GM06990 (cell line): ENCODE results near the genes EXOSC1, UBTD1, HPSE2 and SLC25A28.

DNA sequence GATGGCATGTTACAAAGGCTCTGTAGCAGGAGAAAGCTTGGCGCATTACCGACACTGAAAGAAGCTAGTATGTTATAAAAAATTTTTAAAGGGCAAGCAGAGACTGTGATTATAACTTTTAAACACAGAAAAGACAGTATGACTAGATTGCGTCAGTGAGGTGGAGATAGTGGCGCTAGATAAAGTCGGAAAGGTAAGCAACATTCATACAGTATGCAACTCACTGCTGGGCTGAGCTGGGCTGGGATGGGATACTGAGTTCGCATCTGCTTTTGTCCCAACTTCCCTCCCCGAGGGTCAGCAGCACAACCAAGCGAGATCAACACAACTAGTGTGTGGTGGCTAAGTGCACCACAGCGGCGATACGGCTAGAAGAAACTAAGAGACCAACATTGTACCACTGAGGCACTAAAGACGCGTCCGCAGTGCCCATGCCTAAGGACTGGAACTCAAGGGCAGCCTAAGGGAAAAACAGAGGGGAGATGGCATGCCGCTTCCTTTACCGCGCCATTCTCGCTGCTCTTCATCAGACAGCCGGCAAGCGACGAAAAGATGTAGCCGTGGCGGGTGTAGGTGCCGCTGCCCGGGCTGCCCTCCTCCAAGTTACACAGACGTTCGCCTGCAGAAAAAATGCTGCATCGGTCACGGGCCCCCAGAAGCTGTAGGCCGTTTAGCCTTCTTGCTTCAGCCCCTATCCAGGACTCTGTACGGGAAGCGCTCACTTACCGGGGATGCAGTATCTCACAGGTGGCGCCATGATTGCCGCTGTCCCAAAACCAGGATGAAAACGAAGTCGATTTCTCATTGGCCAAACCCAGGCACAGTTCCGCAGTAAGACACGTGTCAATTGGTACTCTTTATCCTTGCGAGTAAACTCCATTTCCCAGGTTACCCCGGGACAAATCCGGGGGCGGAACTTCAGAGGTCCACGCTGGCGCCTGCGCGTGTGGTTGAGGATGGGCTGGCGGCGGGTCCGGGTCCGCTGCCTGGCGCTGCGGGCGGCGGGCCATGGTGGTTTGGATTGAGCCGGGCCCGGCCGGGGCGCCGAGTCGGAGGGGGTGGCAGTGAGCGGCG is at the start of gene EXOSC1:
EXOSC1 (minus strand) TSS at position 778 of the 1,074 bp plus-strand sequence.
- RRBS = 4% methylated on average over 22 of the region's 63 CpGs

DNA sequence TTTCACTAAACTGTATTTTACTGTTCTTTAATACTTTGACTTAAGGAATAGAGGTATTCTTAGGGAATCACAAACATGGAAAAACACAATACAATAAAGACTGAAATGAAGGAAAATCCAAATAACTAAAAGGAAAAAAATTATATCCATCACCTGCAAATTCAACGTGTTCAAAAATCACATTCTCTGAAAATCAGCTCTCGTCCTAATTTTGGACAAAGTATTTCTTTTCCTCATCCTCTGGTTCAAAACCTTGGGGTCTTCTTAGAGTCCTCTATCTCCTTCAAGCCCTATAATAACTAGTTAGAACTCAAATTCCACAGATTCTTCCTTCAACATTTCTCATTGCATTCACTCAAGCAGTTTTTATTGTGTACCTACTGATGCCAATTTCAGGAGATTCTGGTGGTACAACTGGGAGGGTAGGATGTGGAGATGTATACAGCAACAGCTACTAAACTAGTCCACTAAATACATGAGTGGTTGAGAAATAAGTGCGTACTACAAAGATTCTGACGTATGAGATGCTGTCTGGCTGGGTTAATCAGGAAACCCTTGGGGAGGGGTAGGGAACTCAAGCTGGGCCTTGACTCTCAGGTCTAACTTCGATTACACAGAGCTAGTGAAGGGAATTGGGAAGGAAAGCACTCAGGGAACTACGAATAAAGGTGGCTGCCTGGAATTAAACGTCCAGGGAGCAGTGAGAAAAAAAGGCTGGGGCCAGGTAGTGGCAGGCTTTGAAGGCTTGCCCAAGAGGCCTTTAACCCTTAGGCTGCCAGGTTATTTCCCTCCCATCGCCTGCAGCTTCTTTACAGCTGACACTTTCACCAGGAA is 3.5 kb downstream of the MMS19 start:
- RRBS = no CpG with 5 or more reads among the region's 8 CpGs

GRCh38 chr10:97498261-97499272 is at the start of gene UBTD1:
TSS of gene UBTD1 (plus strand) at chr10:97498924.
- RRBS = 6% methylated on average over 35 of the region's 104 CpGs

GRCh38 chr10:97518893-97519340 is 20.2 kb downstream of the UBTD1 start:
- RRBS = no CpG with 5 or more reads among the region's 6 CpGs

DNA sequence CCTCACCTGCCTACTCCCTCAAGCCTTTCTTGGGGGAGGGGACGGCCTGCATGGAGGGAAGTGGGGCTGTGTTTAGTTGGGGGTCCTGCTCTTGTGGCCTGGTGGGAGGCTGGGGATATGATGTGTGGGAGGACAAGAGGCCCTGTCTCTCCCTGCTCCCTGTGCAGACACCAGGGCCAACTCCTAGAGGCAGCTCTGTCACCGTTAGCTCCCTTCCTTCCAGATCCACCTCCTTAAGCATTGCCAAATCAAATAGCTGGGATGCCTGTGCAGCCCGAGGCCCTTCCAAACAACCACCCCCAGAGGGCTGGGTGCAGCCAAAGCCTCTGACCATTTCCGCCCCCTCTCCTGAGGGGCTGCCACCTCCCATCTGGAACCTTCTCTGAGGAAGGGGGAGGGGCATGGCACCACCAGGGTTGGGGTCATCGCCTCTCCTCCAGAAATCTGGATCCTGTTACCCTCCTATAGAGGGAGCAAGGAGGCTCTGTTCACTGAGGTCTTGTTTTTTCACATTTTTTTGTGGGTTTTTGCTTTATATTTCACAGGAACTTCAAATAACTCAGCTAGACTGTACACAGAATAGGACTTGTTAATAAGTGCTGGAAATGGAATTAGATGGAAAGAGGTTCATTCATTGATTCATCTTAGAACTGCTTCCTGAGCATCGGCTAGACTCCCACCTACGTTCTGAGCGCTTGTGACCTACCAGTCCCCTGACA is 32.8 kb upstream of the ANKRD2 start:
- RRBS = no CpG with 5 or more reads among the region's 8 CpGs

- RRBS = 3% methylated on average over 21 of the region's 109 CpGs
Observed at GRCh38 chr10:97713914-97714834, 644 bp downstream of the MARVELD1 start.

DNA sequence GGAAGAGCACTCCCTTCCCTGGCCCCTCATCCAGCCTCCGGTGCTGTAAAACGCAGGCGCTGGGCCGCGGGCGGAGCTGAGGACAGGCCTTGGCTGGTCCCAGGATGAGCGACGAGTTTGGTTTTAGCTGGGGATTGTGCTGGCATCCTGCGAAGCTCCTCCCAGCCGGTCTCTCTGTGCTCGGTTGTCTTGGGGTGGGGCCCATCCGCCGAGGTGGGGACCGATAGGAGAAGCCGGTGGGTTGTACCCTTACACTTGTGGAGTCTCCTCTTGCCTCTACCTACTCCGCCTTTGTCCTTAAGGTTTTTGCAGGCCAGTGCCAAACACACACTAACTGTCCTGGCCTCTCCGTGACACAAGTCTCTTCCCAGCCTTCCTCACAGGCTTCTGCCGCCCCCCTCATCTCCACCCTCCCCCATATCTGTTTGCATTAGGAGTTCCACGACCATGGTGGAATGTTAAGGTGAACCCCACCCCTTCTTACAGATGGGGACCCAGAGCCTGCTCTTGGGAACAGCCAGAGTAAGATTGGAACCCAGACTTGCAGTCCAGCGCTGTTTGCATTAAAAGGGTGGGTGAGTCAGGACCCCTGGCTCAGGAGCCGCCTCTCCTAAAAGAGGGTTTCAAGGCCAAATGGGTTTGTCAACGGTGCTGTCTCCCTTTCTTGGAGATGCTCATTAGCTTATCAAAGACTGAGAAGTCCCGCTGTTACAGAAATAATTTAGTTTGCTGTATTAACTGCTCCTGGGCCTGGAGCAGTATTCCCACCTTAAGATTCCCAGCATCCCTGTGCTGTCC is 1.5 kb downstream of the MARVELD1 start:
- RRBS = 54% methylated on average over 7 of the region's 23 CpGs

DNA sequence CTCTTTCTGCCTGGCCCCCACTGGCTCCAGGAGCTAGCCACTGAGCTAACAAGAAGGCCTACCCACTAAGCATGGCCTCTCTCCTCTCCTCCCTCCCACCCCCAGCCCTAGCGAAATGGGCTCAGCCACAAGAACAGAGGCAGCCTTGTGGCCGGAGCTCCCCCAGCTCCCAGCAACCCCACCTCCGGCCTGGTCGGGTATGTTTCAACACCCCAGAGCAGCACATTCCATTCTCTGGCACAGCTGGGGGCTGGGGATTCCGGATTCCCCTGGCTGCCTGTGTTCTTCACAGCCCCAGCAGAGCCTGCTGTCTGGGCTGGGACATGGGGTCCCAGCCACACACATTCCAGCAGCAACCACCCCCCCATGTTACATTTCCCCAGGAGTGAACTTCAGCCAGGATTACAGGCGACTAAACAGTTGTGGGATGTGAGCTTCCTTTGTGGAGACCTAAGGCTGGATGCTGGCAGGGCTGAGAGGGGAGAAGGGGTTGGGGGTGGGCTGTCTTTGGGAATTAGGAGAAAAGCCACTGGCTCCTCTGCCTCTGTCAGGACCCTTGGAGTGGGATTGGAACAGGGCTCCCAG is 8.9 kb downstream of the SFRP5 start:
- RRBS = 95% methylated on average over 3 of the region's 6 CpGs

DNA sequence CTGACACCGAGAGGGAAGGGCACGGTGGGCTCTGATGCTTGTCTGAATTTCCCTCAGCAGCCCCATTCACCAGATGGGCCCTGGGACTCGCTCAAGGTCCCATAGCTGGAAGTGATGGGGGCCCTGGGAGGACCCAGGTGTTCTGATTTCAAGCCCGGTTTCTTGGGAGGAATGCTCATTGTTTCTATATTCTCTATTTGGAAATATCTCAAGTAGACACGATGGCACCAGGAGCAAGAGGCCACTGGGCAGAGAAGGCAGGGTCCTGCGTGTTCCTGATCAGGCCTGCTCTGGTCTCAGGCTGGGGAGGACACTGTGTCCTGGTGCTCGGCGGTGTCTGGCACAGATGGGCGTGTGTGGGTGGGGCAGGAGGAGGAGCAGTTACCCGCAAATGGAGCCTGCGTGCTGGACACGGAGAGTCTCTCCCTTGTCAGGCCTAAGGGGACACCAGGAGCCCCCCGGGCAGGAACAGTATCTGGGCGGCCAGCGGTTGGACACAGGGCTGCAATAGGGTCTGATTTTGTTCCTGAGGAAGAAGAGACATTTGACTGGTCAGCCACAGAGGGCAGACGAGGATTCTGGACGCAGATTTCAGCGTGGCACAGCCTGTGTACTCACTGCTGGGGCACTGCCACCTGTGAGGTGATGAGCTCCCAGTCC is 25.9 kb upstream of the GOLGA7B start:
- RRBS = no CpG with 5 or more reads among the region's 18 CpGs

- RRBS = no CpG with 5 or more reads among the region's 6 CpGs
Observed at GRCh38 chr10:98243805-98244466, 24.1 kb downstream of the LOXL4 start.

DNA sequence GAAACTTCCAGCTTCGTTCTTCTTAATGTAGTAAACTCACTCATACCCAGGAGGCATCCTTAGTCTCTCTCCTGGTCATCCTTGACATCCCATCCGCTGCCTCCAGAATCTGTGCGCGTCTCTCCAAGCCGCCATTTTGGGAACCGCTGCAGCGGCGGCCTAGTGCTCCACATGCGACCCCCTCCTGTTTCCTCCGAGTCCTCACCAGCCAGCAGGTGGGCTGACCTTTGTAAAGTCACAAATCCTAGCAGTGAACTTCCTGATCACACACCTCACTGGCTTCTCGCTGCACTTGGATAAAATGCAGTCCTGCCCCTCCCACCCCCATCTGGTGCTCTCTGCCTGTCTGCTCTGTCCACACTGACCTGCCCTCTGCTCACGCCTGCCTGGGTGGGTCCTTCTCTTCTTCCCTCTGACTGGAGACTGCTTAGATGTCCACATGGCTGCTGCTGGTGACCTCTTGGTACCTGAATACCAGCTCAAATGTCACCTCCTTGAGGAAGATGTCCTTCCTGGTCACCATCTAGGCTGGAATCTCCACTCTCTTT is 11.7 kb downstream of the PYROXD2 start:
- RRBS = no CpG with 5 or more reads among the region's 12 CpGs

GRCh38 chr10:98444236-98444685 is 2.5 kb downstream of the HPS1 start:
- RRBS = no CpG with 5 or more reads among the region's 7 CpGs

GRCh38 chr10:99225682-99226178 is 9.9 kb downstream of the HPSE2 start:
- RRBS = no CpG with 5 or more reads among the region's 1 CpG

DNA sequence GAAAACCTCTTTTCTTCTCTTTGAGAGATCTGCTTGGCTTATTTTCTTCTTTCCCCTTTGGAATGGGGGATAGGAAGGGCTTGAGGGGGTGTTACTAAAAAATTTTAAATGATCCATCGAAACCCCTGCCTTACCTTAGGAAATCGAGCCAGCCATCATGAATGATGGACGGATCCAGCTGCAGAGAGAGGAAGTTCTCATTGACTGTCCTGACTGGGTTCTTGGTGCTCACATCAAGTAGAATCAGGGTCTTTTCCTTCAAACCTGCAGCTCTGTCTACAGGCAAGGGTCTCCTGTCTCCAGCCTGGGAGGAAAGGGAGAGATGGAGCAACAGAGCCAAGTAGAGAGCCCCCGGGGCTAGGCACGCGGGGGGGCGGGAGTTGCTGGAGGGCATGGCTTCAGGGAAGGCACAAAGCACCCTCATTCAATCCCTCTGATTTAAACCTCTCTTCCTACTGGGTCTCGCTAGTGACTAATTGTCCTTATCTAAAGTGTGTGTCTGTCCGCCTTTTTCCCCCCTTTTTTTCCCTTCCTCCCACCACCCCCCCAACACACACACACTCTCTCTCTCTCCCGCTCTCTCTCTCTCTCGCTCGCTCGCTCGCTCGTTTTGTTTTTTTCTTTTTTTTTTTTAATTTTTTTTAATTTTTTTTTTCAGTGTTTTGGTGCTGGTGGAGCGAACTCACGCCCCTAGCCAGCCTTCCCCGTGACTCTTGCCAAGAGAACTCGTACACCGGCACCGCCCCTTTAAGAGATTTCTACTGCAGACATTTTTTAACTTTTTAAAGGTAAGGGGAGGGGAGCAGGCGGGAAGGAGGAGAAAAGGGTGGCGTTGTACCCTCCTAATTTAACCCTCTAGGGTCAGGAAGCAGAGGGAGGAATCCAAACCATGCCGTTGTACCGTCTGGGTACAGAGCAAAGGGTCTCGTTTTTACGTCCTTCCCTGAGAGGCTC is at the start of gene HPSE2:
HPSE2 (minus strand) TSS at position 474 of the 954 bp plus-strand sequence.
- RRBS = no CpG with 5 or more reads among the region's 27 CpGs

- RRBS = no CpG with 5 or more reads among the region's 2 CpGs
Observed at GRCh38 chr10:99410707-99411148, 19.7 kb downstream of the GOT1 start.

DNA sequence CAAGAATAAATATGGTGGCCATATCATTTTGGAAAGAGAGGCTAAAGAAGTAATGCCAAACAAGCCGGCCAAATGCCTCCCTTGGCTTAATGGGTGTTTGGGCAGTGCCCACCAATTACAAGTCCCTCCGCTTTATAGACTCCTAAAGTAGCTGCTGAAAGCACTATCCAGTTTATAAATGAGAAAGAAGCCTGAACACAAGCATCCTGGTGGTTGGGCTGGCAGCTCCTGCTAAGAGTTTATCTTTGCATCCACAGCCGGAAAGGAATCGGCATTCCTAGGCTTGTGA is 13.1 kb upstream of the NKX2-3 start:
- RRBS = 8% methylated on average over 2 of the region's 4 CpGs

- RRBS = 20% methylated on average over 1 of the region's 27 CpGs
Observed at GRCh38 chr10:99523259-99523962, 9.3 kb upstream of the NKX2-3 start.

DNA sequence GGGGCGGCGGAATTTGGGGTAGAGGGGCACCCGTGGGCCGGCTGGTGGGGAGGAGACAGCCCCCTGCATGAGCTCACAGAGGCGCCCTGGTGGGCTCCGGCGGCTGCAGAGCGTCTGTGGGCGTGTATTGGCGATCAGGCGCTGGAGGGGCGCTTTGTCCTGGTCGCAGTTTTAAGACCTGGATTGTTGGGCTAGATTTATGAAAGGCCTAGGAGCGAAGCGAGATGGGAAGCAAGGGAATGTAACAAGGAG is 2.4 kb upstream of the NKX2-3 start:
- RRBS = 18% methylated on average over 6 of the region's 15 CpGs

DNA sequence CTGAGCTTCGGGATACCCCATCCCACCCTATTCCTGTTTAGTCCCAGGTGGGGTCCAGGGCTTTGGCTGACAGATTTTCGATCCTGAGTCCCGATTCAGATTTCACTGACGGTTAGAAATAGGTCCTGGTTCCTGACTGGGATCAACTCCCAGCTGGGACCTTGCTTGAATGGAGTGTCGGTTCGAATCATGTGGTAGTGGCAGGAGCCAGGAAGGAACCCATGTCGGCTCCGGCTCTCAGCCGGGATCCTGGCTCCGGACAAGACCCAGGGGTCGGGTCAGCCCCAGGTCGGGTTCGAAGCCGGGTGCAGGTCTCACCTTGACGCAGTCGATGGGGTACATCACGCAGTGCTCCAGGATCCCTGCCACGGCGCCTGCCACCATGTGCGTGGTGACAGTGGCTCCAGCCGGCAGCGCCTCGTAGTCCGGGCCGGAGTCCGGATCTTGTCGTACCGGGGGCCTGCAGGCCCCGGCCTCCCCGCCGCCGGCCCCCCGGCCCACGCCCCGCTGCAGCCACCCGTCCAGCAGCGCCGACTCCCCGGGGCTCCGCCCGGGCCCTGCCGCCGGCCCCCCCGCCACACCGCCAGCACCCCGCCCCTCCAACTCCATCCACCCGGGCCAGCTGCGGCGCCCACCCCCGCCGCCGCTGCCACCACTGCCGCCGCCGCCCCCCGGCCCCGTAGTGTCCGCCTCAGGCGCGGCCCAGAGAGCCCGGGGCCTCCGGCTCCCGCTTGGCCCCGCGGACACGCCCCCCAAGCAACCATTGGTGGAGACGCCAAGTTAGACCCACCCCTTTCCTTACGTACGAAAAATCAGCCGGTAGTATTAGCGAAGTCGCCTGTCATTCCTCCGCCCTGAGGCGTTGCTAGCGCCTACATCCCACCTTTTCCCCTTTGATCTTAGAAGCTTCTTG is at the start of gene SLC25A28:
SLC25A28 (minus strand) TSS at position 713 of the 913 bp plus-strand sequence.
- RRBS = 4% methylated on average over 43 of the region's 75 CpGs

DNA sequence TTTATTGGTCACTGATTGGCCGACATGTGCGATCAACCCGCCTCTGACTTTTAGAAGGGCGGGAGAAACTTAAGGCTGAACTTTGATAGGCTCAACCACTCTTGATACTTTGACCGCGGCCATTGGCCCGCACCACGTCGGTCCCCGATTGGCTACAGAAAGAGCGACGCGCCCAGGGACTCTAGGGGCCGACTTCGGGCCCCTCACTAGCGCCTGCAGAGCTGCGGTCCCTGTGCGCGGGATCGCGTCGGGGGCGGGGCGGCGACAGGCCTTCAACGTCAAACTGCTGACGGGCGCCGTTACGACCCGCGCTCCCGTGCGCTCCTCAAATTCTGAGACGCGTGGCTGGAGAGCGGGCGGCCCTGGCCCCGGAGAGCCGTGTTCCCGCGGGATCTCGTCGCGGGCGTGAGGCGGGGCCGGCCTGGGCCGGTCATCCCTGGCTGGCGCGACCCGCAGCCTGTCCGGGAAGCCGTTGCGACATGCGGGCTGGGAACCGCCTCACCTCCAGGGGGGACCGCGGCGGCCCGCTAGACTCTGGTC is 471 bp upstream of the SLC25A28 start:
- RRBS = 2% methylated on average over 18 of the region's 61 CpGs